Suprapubic skin (tissue), 4 donors: ENCODE measurements around the genes CGB1, CGB8 and PTH2.

GRCh38 chr19:48696132-48697191 lies 691 bp downstream of the FUT2 start:
- PRO-cap: bidirectional peak, plus-strand start at chr19:48696728, minus-strand start at chr19:48696498
- RAMPAGE, long total RNA, 4 experiments: no peak in any of the 4 experiments

DNA sequence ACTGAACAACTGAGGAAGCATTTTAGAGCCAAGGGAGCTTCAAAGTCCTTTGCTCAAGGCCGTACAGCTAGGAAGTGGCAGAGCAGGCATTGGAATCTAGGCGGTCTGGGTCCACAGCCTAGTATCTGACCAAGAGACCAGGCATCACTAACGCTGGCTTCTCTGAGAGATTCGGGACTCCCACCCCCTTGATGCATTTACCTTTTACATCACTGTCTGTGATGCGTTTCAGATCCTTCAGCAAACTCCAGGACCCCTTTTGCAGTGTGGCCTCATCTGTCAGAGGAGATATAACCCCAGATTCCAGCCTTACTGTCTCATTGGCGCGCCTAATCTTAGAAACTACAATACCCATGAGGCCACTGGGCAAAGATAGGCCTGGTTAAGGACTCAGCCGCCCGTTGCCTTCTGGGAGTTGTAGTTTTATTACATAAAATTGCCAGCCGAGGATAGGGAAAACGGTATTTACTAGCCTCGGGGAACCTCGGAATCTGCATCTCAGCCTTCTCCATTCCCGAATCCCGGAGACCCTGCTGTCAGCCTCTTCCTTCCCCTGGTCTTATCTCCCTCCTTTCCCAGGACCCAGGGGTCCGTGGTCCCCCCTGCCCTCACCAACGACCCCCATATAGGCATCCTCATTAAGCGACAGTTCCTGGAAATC lies 1.6 kb downstream of the IZUMO1 start:
- PRO-cap: no peak
- RAMPAGE, long total RNA, 4 experiments: no peak in any of the 4 experiments

- PRO-cap: no peak
- RAMPAGE, long total RNA, 4 experiments: no peak in any of the 4 experiments
Measured at GRCh38 chr19:48793322-48793667, 17.5 kb downstream of the BCAT2 start.

DNA sequence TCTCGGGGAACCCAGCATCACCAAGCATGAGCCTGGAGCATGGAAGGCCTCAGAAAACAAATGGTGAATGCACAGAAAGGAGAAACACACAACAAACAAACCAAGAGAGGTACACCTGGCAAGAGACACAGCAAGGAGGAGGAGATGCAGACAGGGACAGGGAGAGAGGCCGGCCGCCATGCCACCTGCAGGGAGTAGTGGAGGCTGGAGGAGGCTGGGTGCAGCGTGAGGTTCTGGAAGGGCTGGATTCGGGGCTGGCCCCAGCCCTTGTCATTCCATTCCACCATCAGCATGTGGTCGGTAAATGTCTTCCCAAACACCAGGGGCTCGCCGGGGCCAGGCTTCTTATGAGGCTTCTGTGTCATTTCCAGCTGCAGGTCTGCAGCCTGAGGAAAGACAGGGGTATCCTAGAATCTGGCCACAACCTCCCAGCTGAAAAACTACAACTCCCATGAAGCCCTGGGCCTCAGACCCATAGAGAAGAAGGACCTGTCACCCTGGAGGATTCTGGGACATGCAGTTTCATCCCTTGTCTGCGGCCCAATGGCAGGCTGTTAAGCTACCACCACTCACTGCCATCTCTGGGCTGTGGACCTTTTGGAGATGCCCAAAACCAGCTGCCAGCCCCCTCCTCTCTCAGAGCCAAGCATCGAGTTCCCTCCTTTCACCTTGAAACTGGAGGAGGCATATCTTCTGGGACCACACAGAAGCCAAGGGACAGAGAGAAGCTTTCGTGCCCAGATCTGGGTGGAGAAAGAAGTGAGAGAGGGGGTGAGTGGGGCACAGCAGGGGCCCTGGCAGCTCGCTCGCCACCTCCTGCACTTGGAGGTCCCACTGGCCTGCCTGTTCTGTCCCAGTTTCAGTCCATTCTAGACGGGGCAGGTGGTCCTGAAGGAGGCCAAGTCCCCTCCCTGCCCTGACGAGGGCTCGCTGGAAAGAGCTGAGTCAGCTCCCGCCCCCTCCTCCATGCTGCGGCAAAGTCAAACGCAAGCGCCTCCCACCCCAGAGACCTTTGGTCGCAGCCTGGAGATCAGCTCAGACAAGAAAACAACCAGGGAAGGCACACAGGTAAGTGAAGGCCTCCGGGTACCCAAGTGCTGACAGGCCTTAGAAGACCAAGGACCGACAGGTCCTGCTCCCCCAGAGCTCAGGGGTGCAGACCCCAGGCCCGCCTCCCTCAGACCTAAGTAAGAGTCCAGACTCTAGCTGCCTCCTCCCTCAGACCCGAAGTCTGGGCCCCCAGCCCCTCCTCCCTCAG lies 4.1 kb downstream of the BCAT2 start:
- PRO-cap: no peak
- RAMPAGE, long total RNA, 4 experiments: no peak in any of the 4 experiments

- PRO-cap: no peak
- RAMPAGE, long total RNA, 4 experiments: no peak in any of the 4 experiments
Measured at GRCh38 chr19:48918651-48919493, 14.6 kb upstream of the DHDH start.

GRCh38 chr19:48926715-48927406 lies 6.6 kb upstream of the DHDH start:
- PRO-cap: no peak
- RAMPAGE, long total RNA, 4 experiments: no peak in any of the 4 experiments

DNA sequence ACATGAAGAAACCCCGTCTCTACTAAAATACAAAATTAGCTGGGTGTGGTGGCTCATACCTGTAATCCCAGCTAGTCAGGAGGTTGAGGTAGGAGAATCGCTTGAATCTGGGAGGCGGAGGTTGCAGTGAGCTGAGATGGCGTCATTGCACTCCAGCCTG lies 2.0 kb downstream of the FTL start:
- PRO-cap: no peak
- RAMPAGE, long total RNA, 4 experiments: no peak in any of the 4 experiments

DNA sequence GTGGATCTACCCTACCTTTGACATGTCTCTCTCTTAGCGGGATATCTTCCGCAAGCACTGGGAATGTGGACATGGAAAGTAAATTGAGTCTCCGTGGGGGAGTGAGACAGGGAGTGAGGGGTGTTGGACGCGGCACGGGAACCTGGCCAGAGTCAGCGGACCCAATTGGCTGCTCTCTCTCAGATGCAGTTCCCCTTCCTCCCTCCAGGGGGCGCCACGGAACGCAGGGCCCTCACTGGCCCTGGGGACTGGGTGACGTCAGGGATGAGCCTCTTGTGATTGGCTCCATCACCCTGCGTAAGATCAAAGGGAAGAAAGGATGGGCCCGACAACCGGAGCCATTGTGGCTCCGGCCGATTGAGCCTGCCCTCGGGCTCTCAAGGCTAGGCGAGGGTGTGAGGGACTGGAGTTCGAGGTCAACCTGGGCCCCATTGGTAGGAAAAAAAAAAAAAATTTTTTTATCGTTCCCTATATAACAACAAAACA lies at the start of gene CGB1:
Gene CGB1 (minus strand): TSS at position 208 of the 486 bp plus-strand sequence.
- PRO-cap: no peak
- RAMPAGE, long total RNA, 4 experiments: no peak in any of the 4 experiments

GRCh38 chr19:49048963-49049270 lies at the start of gene CGB8:
CGB8 (minus strand) TSS chr19:49049111.
- PRO-cap: no peak
- RAMPAGE, long total RNA, 4 experiments: no peak in any of the 4 experiments

DNA sequence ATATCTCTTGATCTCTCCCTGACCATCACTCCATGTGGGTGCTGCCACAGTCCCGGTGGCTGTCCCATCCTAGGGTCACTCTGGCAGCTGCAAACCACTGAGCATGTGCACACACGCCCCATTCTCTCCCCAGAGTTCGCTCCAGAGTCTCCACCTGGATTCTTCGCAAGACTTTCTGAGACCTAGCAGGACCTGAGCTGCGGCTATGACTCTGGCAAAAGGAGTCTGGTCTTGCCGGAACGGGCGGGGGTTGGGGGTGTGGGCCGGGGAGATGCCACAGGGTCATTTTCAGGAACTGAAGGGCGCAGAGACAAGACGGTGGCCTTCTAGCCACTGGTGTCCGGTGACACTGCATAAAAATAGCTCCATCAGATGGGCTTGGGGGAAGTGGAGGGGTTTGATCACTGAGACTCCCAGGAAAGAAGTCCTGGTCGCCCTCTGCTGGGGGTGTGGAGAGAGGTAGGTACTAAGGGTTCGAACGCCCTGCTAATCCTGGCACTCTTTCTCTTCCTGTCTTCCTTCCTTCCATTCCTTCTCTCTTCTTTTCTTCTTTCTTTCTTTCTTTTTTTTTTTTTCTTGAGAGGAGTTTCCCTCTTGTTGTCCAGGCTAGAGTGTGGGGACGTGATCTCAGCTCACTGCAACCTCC lies 1.3 kb upstream of the KCNA7 start:
- PRO-cap: no peak
- RAMPAGE, long total RNA, 4 experiments: no peak in any of the 4 experiments

DNA sequence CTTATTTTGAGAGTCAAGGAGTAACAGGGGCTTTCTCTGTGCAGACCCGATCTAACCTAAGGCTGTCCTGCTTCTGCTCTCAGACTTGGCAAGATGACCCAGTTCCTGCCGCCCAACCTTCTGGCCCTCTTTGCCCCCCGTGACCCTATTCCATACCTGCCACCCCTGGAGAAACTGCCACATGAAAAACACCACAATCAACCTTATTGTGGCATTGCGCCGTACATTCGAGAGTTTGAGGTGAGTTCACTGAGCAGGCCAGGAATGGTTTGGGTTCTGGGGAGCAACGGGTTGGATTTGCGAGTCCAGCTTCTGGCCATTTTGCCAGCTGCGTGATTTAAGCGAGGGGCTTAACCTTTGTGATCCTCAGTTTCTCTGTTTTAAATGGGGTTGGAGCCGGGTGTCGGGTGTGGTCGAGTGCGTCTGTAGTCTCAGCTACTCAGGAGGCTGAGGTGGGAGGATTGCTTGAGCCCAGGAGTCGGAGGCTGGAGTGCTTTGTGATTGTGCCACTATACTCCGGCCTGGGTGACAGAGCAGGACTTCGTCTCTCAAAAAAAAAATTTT lies 1.2 kb downstream of the SNRNP70 start:
- PRO-cap: no peak
- RAMPAGE, long total RNA, 4 experiments: no peak in any of the 4 experiments

DNA sequence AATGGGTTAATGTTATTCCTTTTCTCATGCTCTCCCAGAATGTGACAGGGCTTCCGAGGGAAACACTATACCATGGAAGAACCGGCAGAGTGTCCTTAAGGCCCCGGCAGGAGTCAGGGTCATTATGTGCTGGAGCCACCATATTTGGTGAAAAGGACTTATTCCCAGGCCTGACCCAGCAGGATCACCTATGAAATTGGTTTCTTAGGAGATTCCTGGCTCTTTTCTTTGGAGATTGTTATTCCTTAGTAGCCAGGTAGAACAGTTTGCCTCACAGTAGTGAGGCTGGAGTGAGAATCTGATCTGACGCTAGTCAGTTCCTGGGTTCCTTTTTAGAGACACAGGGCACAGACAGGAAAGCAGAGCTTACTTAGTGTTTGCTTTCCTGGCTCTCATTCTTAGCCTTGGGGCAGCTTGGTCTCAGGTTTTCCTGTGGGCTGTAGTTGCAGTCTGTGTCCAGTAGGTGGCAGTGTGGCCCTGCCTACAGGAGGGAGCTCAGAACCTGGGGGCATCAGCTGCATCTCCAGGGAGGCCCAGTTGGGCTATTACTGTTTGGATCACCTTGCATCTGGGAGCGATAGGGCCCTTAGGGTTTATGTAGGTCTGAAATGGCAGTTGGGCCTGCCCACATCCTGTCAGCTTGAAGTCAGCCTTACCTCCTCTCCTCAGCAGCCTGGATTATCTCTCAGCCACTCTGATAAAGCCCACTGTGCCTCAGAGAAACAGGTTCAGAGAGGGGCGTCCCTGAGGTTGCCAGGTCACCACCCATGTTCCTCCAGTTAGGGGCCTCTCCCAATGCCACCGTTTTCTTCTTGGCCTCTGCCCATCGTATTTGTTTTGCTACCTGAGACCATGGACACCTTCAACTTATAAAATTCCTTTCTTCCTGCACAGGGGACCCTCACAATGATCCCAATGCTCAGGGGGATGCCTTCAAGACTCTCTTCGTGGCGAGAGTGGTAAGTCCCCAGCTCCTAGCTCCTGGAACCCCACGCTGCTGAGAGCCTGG lies 12.6 kb downstream of the SNRNP70 start:
- PRO-cap: no peak
- RAMPAGE, long total RNA, 4 experiments: no peak in any of the 4 experiments

DNA sequence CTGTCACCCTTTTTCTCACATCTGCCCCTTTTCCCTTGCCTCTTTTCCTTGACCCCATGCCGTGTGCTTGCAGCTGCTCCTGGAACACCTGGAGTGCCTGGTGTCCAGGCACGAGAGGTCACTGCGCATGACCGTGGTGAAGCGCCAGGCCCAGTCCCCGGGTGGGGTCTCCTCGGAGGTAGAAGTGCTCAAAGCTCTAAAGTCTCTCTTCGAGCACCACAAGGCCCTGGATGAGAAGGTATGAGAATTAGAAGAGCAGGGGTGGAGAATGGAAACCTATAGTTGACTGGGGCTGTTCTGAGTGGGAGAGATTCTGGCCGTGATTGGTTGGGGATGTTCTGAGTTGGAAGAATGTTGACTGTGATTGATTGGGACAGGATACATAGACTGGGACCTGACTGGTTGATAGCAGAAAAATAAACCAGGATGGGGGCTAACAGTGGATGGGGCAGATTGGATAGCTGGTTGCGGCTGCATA lies 9.5 kb downstream of the PPFIA3 start:
- PRO-cap: no peak
- RAMPAGE, long total RNA, 4 experiments: start-site peak on the plus strand in 1 of 4 experiments, centred at position 151 of the sequence, 42 reads per replicate

DNA sequence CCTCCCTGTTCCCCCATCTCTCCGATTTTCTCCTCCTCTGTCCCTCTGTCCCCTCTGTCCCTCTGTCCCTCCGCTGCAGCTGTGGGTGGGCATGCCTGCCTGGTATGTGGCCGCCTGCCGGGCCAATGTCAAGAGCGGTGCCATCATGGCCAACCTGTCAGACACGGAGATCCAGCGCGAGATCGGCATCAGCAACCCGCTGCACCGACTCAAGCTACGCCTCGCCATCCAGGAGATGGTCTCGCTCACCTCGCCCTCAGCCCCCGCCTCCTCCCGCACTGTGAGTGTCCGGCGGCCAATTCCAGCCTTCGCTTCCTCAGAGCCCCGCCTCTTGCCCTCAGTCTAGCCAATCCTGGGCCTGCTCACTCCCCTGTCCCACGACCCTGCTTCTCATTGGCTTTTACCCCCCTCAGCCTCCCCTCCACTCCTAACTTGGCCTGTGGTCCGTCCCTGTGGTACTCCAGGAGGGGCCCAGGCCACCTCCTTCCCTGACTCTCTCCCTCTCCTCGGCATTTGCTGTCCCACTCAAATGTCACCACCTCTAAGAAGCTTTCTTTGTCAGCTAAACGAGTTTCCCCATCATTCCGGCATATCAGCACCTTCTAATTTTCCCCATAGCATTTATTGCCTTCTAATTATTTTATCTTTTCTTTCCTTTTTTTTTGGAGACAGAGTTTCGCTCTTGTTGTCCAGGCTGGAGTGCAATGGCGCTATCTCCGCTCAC lies 12.3 kb downstream of the HRC start:
- PRO-cap: no peak
- RAMPAGE, long total RNA, 4 experiments: no peak in any of the 4 experiments

DNA sequence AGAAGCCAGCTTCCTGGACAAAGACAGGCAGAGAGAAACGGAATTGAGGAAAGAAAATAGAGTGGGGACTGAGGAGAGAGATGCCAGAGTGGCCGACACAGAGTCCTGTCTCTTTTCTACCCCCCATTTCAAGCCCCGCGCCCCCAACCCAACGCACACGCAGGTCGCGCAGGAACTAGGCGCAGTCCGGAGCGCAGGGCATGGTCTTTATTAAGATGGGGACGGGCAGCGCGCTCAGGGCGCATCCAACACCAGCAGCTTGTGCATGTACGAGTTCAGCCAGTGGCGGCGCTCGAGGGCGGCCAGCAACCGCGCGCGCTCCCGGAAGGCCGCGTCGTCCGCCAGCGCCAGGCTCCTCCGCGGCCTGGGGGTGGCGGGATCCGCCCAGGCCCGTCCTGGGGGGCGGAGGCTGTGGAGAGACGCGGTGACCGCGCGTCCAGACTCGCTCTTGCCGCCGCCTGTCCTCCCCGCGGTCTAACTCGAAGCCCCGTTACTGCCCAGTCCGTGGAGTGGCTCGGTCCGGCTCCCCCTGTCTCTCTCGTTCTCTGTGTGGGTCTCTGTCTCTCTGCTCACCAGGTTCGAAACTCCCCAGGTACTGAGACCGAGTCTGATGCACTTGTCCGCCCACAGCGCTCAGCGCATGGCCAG lies 883 bp downstream of the PTH2 start:
- PRO-cap: no peak
- RAMPAGE, long total RNA, 4 experiments: no peak in any of the 4 experiments

DNA sequence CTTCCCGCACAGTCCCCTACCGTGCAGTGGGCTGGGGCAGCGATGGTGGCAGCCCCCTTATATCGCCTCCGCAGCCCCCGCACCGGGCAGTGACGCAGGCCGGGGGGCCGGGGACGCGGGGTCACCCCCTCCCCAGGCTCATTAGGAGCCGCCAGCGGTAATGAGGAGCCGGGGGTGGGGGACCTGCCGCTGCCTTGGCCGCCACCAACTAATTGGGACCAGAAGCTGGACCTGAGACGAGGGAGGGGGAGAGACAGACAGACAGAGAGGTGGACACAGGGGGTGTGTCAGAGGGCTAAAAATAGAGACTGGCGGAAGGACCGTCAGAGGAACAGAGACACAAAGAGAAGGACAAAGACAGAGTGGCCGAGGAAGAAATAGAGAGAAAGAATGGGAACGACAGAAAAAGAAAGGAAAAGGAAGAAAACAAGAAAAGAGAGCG lies at the start of gene PTH2:
Gene PTH2 (minus strand): TSS at position 20 of the 442 bp plus-strand sequence.
- PRO-cap: no peak
- RAMPAGE, long total RNA, 4 experiments: no peak in any of the 4 experiments

GRCh38 chr19:49431412-49431907 lies 6.3 kb downstream of the GFY start:
- PRO-cap: no peak
- RAMPAGE, long total RNA, 4 experiments: no peak in any of the 4 experiments

GRCh38 chr19:49492401-49493150 lies 3.7 kb upstream of the RPS11 start:
- PRO-cap: no peak
- RAMPAGE, long total RNA, 4 experiments: no peak in any of the 4 experiments

GRCh38 chr19:49514173-49514608 lies 1.7 kb downstream of the FCGRT start:
- PRO-cap: no peak
- RAMPAGE, long total RNA, 4 experiments: no peak in any of the 4 experiments

DNA sequence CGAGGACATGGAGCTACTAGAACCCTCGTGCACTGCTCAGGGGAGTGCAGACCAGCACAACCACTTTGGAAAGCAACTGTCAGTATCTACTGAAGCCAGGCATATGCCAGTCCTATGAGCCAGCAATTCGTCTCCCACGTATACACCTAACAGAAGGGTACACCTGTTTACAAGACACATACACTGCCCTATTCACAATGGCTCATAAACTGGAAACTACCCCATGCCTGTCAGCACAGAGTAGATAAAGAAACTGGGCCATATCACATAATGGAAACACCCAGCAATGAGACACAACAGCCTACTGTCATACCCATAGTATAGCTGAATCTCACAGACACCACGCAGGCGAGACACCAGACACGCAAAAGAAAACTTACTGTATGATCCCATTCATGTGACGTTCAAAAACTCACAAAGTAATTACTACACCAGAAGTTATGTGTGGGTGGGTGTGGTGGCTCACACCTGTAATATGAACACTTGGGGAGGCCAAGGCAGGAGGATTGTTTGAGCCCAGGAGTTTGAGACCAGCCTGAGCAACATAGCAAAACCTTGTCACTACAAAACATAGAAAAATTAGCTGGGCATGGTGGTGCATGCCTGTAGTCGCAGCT lies 15.7 kb downstream of the NOSIP start:
- PRO-cap: no peak
- RAMPAGE, long total RNA, 4 experiments: no peak in any of the 4 experiments